ReNcell CX (cell line): ENCODE measurements around the gene TUBA3E.

DNA sequence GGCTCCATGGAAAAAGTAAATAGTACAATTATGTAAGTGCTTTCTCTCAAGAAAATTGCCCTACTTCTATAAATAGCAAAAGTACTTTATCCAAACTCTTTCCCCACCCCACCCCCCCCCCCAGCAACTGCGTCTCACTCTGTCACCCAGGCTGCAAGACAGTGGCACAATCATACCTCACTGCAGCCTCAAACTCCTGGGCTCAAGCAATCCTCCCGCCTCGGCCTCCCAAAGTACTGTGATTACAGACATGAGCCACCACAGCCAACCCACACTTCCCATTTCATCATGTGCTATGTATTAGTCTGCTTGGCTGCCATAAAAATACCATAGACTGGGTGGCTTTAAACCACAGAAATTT, 19.9 kb downstream of the WDR33 start:
- PRO-cap: no peak

- PRO-cap: no peak
Measured at GRCh38 chr2:127796530-127797277, 14.3 kb downstream of the WDR33 start.

GRCh38 chr2:127830788-127831369, 19.9 kb upstream of the WDR33 start:
- PRO-cap: no peak

DNA sequence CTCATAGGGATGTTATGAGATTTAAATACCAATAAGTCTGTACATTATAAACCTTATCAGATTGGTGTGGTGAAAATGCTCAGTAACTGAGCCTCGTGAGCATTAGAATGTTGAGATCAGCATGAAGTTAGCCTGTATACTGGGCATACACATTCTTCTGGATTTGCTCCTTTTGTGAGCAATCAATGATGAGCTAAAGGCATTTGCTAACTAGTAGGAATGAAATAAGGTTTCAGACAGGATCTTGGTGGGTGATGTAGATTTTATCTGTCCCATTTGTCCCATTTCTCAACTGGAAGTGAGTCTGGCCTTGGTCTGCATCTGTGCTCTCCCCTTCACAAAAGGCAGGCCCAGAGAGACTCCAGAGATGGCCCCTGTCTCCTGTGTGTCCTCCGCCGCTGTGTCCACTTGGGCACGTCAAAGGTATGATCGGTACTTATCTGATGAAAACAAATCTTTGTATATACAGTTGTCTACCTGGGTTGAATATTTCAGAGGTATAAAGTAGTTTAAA, 3.2 kb upstream of the AMMECR1L start:
- PRO-cap: no peak

DNA sequence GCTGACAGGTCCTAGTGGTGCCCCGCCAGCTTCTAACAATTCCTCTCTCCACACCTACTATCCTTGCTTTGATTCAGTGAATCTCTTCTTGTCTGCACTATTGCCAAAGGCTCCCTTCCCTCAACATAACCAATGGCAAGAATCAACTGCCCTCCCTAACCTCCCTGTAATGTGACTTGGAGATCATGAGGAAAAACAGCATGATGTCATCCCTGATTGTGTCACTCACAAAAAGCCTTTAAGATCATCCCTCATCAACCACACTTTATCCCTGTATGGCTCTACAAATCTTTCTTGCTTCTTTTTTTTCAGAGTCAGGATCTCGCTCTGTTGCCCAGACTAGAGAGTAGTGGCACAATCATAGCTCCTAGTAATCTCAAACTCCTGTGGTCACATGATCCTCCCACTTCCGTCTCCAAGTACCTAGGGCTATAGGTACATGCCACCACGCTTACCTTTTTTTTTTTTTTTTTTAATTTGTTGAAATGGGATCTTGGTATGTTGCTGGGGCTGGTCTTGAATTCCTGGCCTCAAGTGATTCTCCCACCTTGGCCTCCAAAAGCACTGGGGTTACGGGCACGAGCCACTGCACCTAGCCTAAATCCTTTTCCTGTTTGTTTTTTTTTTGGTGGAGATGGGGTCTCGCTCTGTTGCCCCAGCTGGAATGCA, 19.7 kb downstream of the SAP130 start:
- PRO-cap: no peak

DNA sequence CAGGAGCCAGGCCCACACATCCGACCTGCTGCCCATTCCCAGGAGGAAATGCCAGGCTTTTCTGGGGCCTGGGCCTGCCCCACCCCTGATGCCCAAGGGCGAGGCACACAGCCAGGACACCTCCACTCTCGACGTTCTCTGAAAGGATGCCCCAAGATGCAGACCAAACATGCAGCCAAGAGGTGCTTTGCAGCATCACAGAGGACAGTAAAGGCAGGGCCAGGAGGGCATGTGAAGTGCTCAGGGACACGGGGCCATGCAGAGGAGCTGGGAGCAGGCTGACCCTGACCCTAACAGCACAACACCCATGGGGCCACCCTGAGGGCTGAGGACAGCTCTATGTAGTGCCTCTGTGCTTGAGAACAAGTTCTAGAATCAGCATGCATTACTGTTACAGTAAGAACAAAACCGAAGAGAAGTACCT, 15.6 kb downstream of the HS6ST1 start:
- PRO-cap: no peak

GRCh38 chr2:128307974-128308671, 10.5 kb downstream of the HS6ST1 start:
- PRO-cap: no peak

DNA sequence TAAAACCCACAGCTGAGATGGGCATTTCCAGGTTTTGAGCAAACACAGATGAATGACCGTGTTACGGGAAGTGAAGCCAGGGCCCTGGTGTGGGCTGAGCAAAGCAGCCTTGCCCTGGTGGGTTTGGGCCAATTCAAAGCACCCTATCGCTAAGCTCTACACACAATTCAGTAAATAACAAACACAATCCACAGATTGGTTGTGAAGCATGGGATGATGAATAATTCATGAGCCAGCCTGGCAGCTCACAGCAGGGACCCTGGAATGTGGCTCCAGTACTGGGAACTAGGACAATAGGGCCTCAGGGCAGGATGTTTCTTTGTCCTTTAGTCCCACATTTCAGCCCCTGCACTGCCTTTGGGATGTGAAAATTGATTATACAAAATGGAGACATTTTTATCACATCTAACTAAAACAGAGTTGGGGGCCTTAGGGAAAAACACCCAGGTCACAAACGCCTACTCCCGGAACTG, 320.1 kb upstream of the HS6ST1 start:
- PRO-cap: no peak

GRCh38 chr2:128864812-128865291, 546.2 kb upstream of the HS6ST1 start:
- PRO-cap: no peak

DNA sequence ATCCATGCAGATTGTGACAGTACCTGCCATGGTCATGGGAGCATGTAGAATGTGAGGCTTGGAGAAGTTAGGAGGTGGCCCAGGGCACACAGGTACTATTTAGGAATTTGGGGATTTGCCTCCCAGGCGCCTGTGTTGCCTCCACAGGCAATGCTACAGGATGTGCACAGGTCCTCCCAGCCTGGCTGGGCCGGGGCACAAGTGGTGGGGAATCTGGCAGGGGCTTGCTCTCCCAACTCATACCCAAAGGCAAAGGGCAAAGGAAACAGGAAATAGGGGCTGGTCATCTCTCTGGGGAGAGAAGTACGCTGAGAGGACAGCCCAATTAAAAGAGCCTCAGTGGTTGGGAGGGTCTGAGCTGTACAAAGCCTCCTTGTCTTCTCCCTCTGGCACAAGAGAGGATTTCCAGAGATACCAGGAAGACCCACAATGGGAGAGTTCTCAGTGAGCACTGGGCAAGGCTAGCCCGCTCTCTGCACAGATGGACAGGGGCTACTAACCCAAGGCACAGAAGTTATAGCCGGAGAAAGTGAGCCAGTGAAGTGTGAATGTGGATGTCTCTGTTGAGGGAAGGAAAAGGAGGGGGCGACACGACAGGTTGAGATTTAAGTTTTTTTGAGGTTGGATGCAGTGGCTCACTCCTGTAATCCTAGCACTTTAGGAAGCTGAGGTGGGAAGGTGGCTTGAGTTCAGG, 40.5 kb upstream of the RAB6C start:
- PRO-cap: no peak

DNA sequence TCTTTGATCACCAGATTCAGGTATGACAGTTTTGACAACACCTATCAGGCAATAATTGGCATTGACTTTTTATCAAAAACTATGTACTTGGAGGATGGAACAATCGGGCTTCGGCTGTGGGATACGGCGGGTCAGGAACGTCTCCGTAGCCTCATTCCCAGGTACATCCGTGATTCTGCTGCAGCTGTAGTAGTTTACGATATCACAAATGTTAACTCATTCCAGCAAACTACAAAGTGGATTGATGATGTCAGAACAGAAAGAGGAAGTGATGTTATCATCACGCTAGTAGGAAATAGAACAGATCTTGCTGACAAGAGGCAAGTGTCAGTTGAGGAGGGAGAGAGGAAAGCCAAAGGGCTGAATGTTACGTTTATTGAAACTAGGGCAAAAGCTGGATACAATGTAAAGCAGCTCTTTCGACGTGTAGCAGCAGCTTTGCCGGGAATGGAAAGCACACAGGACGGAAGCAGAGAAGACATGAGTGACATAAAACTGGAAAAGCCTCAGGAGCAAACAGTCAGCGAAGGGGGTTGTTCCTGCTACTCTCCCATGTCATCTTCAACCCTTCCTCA, 818 bp downstream of the RAB6C start:
- PRO-cap: no peak

DNA sequence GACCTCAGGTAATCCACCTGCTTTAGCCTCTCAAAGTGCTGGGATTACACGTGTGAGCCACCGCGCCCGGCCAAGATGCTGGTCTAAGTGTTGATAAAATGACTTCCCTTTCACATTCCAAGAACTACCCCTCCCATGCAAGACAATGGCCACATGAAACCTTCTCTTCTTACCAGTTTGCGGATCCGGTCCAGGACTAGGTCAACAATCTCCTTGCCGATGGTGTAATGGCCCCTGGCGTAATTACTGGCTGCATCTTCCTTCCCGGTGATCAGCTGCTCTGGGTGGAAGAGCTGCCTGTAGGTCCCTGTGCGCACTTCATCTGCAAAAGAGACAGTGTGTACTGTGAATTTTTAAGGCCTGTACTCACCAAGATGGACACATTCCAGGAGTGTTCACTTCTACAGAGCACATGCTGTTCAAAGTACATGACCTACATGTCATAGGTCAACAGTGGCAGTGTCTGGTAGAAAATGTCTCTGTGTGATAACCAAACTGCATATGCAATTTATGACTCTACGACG, 3.3 kb downstream of the TUBA3E start:
- PRO-cap: no peak

DNA sequence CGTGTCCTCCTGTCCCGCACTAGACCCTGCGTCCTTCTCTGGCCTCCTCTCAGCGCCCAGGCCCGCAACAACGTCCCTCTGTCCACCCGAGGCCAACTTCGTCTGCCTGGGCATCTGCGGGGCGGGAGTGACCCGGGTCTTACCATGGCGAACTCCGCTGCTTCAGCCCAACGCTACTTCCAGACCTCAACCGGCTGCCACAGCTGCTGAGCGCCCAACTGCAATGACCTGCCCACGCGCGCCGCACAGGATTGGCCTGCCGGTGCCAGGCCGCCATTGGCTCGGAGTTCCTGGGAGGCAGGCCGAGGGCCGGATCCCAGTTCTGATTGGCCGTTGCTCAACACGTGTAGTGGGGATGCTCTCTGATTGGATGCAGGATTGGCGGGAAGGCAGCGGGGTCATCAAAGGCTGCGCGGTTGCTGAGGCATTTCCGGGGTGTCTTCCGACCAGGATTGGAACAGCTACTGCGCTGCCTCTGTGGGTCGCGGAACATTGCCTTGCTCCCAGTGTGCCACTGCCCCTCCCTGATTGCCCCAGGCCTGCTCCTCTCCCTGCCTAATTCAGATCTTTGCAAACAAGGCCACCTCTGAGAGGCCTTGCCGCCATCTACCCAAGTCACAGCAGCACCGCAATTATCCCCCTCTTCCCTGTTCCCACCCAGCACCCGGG, at the start of gene TUBA3E:
TUBA3E (minus strand) TSS at position 225 of the 669 bp plus-strand sequence.
- PRO-cap: no peak

GRCh38 chr2:130370239-130371211, 14.7 kb downstream of the PTPN18 start:
- PRO-cap: no peak

DNA sequence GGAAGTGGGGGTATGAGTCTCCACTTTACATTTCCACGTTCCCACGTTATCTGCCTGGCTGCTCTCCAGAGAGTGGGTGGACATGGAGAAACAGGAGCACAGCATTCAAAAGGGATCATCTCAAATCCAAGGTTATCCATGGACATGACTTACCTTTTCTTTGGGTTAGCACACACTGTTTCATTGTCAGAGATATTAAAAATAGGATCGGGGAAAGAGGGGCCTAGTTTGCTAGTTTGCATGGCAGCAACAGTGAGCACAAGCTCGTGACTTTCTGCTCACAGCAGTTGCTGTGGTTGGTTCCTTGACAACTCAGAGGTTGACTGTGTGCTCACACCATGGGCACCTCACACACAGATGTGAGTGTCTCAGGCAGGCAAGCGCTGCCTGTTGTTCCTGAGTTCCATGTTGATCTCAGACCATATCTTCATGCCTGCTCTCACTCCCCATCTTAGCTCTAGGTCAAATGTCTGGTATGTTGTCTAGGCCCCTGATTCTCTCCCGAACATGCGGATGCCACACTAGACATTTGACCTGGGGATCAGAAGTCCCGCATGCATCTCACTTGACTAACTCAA, 32.6 kb downstream of the PTPN18 start:
- PRO-cap: no peak

DNA sequence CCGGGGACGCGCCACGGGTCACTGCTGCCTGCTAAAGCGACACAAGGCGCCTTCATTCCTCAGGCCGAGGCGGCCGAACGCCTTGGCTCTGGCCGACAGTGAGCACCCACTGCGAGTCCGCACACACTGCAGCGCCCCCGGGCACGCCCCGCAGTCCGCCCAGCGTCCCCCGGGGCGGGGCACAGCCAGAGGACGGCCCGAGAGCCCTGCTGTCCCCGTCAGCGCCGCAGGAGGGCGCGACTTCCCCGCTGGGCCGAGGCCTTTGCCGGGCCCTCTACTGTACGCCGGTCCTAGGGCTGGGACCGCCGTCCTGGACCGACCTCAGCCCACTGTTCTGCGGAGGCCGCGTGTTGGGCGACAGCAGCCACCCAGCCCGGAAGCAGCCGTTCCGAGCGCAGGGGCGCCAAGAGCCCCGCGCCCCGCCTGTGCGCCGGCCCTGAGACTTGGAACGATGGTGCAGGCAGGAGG, 38.8 kb upstream of the ARHGEF4 start:
- PRO-cap: bidirectional peak, plus-strand start at position 335 of the sequence, minus-strand start at position 94 of the sequence

- PRO-cap: no peak
Measured at GRCh38 chr2:130864731-130865433, 28.2 kb downstream of the ARHGEF4 start.

GRCh38 chr2:130922421-130922766, 85.7 kb downstream of the ARHGEF4 start:
- PRO-cap: no peak

- PRO-cap: no peak
Measured at GRCh38 chr2:131015026-131015456, 78.2 kb downstream of the FAM168B start.

GRCh38 chr2:131050008-131050491, 43.2 kb downstream of the FAM168B start:
- PRO-cap: no peak